ENCODE data around the gene RAB3C.

- PRO-cap = no peak
- RAMPAGE, long total RNA, 3 experiments = no peak in any of the 3 experiments
Measured at GRCh38 chr5:56588612-56589188, 226.6 kb upstream of the MAP3K1 start.

DNA sequence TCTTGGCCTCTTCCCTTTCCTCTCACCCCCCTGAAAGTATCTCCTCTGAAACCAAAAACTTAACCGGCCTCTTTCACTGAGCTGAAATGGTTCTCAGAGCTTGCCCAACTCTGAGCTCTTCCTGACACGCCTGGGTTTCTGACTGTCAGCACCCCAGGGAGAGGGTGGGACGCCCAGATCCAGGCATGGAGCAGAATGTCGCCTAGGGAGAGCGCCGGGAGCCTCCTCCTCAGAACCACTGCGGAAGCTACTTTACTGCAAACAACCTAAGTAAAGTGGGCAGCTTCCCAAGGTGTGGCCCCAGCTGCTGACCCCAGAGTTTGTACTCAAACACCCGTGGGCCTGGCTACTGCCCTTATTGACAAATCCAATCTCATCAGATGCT, 226.2 kb upstream of the MAP3K1 start:
- PRO-cap = no peak
- RAMPAGE, long total RNA, 3 experiments = no peak in any of the 3 experiments

GRCh38 chr5:56616489-56617434, 198.6 kb upstream of the MAP3K1 start:
- PRO-cap = no peak
- RAMPAGE, long total RNA, 3 experiments = no peak in any of the 3 experiments

DNA sequence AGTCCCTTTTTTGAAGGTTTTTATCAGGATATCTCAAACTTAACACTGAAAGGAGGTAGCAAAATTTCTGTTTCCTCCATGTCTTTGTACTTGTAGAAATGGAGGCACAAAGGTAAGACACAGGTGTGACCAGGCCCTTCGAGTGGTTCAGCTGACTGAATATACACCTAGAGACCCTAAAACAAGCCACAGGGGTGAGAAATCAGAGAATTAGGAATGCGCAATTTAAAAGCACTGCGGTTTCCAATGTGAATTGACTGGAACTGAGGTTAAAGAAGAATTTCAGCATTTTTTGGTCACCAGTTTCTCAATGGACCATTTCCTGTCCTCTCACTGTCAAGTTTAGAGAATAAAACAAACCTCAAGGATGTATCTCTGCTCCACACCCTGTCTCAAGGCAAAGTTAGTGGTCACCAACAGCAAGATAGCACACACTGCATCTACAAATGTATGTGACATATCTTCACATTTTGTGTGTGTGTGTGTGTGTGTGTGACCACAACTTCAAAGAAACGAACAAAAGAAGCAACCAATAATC, 143.8 kb upstream of the MAP3K1 start:
- PRO-cap = no peak
- RAMPAGE, long total RNA, 3 experiments = no peak in any of the 3 experiments

DNA sequence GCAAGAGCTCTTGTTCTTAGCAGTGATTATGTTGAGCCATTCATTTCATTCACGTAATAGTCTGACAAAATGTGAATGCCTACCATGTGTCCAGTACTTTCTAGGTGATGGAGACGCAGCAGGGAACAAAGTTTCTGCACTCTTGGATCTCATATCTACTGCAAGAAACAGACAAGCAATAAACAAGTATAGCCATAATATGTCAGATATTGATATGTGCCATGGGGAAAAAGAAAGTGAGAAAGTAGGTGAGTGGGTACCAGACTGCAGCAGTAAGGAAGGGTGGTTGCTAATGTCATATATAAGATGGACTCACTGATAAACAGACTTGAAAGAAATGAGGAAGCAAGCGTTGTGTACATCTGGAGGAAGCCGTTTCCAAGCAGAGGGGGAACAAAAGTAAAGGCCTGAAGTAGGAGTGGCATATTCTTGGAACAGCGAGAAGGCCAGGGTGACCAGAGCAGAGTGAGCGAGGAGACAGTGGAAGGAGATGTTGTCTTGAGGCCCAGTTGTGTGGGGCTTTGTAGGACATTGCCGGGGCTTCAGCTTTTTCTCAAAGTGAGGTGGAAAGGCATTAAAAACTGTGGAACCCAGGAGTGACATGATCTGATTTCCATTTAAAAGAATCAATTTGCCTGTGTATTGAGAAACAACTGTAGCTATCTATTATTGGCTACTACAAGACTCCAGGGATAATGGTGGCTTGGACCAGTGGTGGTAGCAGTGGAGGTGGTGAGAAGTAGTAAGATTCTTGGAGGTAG, 142.2 kb upstream of the MAP3K1 start:
- PRO-cap = no peak
- RAMPAGE, long total RNA, 3 experiments = no peak in any of the 3 experiments

DNA sequence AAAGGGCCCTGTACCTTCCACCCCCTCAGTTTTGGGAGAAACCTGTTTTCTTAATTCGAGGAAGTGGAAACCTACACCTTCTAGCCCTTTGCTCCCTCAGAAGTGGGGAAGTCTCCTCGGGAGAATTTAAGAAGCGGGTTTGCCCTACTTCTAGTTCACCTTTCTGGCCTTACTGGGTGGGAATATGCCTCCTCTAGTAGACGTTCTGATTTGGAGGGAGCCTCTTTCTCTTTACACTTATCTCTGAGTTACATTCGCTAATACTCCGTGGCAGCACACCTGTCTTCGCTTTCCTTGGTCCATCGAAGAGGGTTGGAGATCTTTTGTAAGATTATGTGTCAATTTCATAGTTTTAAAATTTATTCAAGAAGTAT, 905 bp downstream of the GPBP1 start:
- PRO-cap = no peak
- RAMPAGE, long total RNA, 3 experiments = no peak in any of the 3 experiments

DNA sequence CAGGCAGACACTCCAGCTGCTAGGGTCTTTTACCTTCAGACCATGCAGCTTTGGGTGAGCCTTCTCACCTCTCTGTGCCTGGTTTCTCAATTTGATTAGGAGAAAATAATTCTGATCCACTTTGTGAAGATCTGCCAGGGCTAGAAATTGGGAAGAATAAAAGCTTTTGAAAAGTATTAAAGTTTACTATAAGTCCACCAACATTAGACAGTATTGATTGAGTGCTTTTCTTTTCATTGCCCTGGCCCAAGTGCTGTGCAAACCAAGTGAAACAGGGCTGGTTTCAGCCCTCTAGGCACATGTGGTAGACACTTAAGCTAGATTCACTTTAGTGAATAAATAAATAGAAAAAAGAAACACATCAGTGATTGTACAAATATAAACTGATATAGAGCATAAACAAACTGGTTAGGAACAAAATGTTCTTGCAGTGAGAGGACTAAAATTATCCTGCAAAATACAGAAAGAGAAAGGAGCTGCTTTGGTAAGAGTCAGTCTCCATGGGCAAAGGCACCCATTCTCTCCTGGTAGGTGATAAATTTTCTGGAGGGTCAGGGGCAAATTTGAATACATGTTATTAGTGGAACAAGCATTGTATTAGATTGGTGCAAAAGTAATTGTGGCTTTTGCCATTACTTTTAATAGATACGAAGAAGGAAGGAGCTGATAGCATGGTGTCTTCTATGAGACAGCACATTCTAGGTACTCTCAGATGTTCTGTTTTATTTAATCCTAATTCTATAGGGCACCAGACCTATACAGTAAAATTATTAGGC, 29.7 kb downstream of the ACTBL2 start:
- PRO-cap = no peak
- RAMPAGE, long total RNA, 3 experiments = start-site peak on the plus strand in 1 of 3 experiments, centred at position 458 of the sequence, 6 reads per replicate

- PRO-cap = no peak
- RAMPAGE, long total RNA, 3 experiments = no peak in any of the 3 experiments
Measured at GRCh38 chr5:58071488-58072211, 388.2 kb downstream of the PLK2 start.

DNA sequence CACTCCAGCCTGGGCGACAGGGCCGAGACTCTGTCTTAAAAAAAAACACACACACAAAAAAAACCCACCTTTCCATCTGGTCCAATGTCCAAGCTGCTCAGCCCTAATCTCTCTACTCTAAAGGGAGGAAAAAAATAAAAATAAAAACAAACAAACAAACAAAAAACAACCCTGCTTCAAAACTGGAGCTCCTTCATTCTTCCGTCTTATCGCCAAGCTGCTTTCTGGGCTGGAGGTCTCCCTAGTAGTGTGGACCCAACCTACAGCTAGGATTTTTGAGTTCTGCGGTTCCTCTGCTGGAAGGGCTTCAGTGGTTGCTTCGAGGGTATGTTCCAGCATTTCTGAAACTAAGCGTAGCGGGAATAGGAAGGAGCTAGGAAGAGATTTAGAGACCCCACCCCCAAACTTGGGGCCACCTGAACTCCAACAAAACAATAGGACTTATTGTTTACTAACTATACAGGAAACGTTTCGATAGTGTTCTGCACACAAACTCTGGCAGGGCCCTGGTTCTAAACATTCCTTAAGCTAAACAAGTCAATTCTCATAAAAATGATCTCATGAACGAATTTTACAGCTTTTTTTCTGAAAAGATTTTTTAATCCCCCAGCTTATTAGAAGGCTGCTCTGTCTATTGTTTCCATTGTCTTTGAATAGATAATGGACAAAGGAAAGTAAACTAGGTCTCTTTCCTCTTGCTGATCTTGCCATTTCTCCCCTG, 346.7 kb downstream of the PLK2 start:
- PRO-cap = no peak
- RAMPAGE, long total RNA, 3 experiments = no peak in any of the 3 experiments

DNA sequence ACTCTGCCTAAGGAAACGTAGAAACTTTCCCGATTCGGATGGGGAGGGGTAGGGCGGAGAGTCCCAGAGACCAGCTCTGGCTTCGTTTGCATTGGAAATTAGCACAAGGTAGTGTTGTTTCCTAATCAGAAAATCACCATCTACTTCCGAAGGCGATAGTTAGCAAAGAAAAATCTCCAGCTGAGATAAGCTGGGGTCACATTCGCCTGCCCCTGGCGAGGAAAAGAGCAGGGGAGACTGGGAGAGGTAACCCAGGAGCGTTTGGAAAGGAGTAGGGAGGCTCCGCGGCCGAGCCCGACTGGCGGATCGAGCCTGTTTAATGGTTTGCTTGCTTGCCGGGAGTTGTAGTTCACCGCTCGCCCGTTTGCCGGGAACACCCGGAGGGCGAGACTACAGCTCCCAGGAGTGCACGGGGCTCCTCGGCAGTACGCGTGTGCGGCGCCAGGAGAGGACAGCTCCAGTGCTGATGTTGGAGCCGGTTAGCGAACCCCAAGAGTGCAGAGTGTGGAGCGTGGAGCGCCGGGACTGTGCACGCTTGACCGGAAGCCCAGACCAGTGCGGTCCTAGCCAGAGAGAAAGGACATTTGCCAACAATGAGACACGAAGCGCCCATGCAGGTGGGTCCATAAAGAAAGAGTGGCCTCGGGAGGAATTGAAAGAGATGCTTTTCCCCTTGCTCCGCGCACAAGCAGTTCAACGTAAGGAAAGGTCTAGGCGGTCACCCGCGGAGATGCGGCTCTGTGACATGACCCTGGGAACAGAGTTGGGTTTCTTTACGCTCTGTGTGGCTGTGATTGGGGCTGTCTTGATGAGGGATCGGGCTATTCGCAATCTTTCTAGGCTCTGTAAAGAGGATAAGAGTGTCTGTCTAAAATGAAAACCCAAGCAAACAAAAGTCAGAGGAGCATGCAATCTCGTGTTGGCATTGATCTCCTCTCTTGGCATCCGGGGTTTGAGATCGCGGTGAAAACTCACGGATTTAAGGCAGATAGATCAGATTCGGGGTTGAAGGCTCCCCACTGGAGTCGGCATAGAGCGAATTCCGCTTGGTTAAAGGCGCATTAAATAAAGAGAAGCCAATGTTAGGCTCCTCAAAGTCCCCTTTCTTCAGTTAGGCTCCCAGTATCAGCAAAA, at the start of gene RAB3C:
RAB3C (plus strand) TSS at position 460 of the 1,134 bp plus-strand sequence.
- PRO-cap = no peak
- RAMPAGE, long total RNA, 3 experiments = start-site peak on the plus strand in 3 of 3 experiments, centred at positions 486 to 509 of the sequence, 8 to 24 reads per replicate

GRCh38 chr5:58999593-59000443, 416.9 kb downstream of the RAB3C start:
- PRO-cap = no peak
- RAMPAGE, long total RNA, 3 experiments = no peak in any of the 3 experiments

DNA sequence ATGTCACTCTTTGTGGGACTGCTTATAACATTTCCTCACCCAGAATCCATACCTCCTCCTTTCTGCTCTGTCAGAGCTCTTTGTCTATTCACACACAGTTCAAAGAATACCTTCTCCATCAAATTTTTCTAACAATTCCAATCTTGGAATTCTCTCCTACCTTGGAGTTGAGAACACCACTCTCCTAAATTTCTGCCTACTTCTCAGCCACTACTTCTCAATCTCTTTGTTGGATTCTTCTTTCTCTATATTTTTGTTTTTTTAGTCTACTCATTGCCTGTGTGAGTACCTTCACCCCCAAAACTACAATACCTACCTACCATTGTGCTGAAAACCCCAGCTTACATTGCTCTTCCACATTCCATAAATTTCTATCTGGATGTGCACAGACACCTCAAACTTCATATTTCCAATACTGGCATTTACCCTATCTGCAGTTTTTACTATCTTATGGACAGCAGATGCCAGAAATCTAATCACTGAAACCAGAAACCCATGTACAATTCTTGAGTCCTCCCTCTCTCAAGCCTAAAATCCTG, 503.4 kb downstream of the RAB3C start:
- PRO-cap = no peak
- RAMPAGE, long total RNA, 3 experiments = no peak in any of the 3 experiments

DNA sequence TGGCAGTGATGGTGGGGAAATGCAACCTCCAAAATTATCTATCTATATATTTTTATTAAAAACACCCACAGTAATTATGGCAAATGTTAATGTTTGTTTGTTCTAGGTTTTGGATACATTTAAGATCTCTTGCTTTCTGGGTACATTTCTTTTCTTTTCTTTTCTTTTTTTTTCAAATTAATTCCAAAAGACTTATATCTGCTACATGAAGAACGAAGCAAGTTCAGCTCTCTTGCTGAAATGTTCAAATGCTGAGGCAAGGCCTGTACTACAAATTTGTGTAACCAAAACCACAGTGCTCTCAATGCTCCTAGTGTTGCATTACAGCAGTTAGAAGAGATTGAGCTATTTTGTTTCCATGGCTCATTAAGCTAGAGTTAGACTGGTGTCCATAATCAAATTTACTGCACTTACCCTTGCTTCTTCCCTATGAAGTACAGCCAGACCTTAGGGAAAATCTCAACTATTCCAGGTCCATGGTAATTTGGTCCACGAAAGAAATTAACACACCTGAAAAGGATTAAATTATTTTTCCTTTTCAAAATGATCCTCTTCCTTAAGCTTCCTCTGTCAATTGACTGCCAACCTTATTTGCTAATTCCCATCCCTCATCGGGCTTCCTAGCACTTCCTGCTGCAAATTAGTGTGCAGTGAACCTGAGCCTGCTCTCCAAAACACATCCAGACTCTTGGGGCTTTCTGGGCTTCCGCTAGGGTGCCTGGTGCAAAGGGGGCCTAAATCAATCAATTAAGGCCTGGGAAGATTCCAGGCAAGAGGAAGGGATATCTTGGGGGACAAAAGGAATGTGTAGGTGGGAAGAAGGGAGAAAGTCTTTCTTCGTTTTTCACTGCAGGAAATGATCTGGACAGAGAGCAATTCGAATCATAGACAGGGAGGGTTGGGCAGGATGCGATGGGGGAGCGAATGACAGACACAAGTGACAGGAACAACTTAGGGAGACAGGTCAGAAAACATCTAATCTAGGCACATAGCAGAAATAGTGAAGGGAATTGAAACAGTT, 542.3 kb downstream of the RAB3C start:
- PRO-cap = no peak
- RAMPAGE, long total RNA, 3 experiments = no peak in any of the 3 experiments

DNA sequence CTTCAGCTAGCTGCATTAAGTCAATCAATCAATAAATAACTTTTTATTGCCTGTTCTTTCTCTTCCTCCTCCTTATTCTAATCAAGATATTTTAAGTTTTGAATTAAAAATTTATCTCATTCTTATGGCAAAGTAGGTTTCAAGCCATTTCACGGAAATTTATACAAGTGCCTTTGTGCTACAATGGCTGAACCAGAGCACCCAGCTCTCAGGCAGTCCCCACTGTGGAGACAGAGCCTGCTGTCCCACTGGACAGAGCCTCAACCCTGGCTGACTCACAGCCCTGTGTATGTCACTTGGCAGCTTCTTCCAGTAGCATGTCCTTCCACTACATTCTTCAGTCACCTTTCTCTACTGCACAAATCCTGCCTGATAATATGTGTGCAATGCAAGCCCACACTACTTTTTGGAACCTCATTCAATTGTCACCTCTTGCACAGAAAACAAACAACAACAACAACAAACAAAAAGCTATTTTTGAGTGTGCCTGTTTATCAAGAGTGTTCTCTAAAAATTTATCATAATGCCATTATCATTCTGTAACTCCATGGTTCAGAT, 253.1 kb downstream of the PDE4D start:
- PRO-cap = no peak
- RAMPAGE, long total RNA, 3 experiments = no peak in any of the 3 experiments

DNA sequence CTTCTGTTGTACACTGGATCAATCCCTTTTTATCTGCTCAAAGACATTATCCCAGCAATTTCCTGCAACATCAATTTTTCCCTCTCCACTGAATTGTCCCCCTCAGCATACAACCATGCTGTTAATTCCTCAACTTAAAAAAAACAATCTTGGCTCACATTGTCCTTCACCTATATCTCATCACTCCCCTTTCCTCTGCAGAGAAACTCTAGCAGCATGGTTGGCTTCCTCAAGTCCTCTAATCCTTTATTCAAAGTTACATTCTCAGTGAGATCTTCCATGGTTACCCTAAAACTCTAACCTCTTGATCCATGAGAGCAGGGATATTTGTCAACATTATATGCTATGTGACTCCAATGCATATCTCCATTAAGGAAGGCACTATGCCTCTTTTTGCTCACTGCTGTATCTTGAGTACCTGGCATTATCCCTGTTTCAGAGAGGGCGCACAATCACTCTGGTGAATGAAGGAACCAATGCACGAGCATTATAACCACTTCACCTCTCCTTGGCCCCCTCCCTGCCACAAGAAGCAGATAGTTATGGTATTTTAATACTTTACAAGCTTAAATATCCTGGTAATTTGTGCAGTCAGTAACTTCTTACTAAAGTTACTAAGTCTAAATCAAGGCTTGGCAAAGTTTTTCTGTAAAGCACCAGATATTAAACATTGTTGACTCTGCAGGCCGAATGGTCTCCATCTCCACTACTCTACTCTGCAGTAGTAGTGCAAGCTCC, 71.8 kb upstream of the PDE4D start:
- PRO-cap = no peak
- RAMPAGE, long total RNA, 3 experiments = no peak in any of the 3 experiments

DNA sequence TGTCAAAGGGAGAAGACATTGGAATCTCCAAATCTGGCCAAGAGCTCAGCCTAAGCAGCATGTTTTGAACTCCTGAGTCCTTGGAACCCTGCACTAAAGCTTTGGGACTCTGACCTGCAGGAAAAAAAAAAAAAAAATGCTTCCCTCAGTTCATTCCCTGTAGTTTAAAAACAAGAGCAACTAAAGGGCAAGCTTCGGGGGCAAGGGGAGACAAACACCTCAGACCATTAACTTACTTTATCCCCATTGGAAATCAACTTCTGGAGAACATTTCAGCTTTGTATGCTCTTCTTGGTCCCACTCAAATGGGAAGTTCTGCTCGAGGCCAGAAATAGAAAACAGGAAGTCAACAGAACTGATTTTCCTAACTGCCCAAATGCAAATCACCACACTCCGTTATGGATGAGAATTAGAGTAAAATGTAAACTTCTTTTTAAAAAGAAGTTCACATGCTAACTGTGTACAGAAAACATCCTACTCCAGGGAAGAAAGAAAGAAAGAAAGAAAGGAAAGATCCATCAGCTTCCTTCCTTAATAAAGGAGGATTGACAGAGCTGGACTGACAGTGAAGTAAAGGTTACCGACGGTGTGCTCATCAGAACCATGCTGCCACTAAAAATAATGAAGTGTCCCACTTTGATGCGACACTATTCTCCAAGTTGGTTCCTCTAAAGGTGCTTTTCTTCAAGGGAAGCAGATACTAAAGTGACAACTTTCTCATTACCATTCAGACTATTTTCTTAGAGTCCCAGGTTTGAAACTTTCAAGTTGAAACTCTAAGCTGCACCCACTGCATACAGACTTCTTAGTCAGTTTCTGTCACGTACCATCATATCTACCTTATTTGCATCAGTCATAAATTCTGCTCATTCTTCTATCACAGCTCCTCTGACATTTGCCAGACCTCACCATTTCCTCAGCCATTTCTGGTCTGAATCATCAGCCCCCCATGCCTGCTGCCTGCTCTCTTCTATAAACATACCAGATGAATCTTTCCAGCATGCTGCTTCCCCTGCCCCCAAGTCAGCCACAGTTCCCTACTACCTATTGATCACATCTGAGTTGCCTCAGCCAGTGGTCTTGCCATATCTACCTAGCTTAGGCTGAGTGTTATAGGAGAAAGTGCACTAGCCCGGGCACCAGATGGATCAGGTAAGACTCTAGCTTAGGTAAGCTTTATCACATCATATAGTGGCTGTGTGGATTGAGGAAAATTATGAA, 177.7 kb downstream of the DEPDC1B start:
- PRO-cap = no peak
- RAMPAGE, long total RNA, 3 experiments = no peak in any of the 3 experiments

- PRO-cap = no peak
- RAMPAGE, long total RNA, 3 experiments = no peak in any of the 3 experiments
Measured at GRCh38 chr5:60528943-60529456, 171.0 kb downstream of the DEPDC1B start.

GRCh38 chr5:60538297-60538782, 161.6 kb downstream of the DEPDC1B start:
- PRO-cap = no peak
- RAMPAGE, long total RNA, 3 experiments = no peak in any of the 3 experiments

DNA sequence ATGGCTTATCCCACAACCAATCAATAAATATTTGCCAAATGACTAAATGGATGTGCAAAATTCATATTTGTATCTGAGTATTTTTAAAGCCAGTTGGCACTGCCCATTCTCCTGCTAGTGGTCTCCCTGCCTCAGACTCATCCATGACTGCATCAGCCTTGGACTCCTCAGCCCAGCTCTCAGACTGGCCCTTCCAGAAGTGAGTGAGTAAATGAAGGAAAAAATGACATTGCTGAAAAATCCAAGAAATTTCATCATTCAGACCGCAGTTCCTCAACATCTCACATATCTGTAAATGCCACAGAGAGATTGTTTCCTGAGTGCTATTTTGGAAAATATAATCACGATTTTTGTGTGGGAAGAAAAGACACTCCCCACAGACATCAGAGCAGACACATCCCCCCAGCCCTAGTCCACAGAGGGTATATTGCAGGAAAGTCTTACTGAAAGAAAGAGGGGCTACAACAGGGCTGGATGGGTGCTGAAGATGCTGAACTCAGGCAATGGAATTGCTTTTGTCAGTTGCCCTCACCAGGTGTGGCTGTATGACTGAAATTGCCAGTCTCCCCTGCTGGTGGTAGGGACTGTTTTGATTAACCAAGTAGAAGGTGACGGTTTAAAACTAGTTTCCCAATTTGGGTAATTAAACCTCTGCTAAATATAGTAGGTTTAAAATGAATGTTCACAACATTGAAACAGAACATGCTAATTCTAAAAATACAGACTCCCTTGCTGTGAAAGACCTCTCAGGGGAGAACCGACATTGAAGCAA, 158.9 kb downstream of the DEPDC1B start:
- PRO-cap = no peak
- RAMPAGE, long total RNA, 3 experiments = no peak in any of the 3 experiments

DNA sequence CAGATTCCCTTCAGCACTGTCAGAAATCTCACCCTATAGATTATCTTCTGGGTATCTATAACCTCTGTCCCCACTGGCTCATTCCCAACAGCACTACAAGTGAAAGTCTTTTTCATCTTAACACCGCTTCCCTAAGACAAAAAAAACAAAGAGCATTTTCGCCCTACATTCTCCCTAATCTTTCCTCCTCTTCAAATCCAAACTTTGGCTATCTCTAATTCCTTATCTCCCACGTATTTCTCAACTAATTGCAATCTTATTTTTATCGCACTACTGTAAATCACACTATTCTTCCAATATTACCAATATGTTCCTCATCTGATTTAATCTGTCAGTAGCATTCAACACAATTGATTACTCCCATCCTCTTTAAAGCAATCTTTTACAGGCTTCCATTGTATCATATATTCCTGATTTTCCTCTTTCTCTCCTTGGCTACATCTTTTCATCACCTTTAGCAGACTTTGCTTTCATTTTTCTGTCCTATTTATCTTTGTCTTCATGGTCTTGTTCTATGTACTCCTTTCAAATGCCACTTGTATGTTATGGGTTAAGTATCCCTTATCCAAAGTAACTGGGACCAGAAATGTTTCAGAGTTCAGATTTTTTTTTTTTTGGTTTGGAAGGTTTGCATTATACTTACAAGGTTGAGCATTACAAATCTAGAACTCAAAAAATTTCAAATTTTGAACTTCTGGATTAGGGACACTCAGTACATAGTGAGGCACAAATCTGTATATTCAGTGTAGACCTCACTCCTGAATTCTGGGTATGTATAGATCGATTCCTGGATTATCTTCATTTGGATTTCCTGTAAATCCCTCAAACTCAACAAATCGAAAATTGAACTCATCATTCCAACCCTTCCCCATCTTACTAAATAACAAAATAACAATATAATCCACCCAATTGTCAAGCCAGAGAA, 37.0 kb downstream of the ERCC8 start:
- PRO-cap = no peak
- RAMPAGE, long total RNA, 3 experiments = no peak in any of the 3 experiments